ENCODE data around the genes GIMAP7, GIMAP1 and ASB10.

GRCh38 chr7:150514716-150515561 is at the start of gene GIMAP7:
TSS of gene GIMAP7 (plus strand) at chr7:150514872.
- RAMPAGE, long total RNA: no peak
- RRBS: no CpG with 5 or more reads among the region's 7 CpGs

- RAMPAGE, long total RNA: no peak
- RRBS: no CpG with 5 or more reads among the region's 5 CpGs
Measured at GRCh38 chr7:150585241-150585463, 18.0 kb downstream of the GIMAP4 start.

DNA sequence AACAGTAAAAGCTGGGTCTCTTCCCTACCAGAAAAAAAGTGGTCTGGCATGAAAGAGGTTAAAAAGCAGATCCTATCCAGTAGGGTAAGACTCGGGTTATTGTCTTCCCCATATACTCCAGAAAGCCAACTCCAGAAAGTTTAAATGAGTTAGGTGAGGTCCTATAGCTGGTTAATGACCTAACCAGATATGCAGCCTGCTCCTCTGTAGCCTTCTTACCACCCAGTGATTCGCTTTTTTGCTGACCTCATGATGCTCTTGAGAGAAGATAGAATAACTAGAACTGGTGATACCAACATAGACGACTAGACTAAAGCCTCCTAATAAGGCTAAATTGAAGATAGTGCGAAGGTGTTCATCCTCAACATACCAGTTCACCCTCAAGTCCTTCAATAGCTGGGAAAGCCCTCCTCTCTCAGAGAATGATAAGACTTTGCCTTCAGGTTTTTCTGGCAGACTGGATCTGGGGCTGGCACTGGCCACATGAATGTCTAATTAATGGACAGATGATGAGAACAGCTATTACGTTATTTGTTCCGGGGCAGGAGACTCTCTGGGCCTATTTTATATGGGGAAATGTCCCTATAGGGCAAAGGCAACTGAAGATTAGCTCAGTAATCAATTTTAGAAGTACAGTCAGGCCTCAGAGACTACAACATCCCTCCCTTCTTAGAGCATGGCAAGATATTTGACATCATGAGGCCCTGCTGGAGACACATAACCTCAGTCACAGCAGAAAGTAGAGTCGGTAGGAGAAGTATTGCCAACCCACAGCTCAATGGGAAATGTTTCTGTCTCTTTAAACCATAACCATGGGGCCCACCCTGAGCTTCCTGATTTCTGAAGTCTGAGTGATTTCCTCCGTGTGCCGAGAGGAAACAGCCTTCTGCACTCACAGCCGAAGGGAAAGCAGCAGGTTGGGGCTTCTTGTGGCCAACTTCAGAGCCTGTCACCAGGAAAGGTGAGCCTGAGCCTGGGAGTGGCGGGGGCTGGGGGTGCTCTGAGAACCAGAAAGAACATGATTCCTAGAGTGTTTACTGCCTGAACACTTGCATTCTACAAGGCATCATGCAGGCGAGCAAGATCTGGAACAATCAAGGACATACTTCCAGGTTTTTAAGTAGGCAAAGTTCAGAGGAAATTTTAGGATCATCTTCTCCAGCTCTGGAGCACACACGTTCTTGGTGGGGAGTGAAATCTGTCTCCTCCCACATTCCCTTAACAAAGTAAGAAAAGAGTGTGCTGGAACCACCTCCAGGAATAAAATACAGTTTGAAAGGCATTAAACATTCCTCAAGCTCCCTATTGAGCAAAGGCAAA is at the start of gene GIMAP1:
Gene GIMAP1 (plus strand): TSS at position 884 of the 1,320 bp plus-strand sequence.
- RAMPAGE, long total RNA: no peak
- RRBS: no CpG with 5 or more reads among the region's 13 CpGs

GRCh38 chr7:150755269-150756071 is 18.3 kb downstream of the GIMAP5 start:
- RAMPAGE, long total RNA: no peak
- RRBS: no CpG with 5 or more reads among the region's 6 CpGs

GRCh38 chr7:150768744-150769177 is 31.4 kb downstream of the TMEM176B start:
- RAMPAGE, long total RNA: no peak
- RRBS: no CpG with 5 or more reads among the region's 2 CpGs

GRCh38 chr7:150799795-150800255 is 339 bp downstream of the TMEM176B start:
- RAMPAGE, long total RNA: no peak
- RRBS: 7% methylated on average over 14 of the region's 31 CpGs

DNA sequence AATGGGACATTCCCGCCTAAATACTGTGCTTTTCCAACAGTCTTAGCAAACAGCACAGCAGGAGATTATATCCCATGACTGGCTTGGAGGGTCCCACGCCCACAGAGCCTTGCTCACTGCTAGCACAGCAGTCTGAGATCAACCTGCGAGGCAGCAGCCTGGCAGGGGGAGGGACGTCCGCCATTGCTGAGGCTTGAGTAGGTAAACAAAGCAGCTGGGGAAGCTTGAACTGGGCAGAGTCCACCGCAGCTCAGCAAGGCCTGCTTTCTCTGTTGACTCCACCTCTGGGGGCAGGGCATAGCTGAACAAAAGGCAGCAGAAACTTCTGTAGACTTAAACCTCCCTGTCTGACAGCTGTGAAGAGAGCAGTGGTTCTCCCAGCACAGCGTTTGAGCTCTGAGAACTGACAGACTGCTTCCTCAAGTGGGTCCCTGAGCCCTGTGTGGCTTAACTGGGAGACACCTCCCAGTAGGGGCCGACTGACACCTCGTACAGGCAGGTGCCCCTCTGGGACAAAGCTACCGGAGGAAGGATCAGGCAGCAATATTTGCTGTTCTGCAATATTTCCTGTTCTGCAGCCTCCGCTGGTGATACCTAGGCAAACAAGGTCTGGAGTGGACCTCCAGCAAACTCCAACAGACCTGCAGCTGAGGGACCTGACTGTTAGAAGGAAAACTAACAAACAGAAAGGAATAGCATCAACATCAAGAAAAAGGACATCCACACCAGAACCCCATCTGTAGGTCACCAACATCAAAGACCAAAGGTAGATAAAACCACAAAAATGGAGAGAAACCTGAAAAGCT is 7.4 kb downstream of the TMEM176A start:
- RAMPAGE, long total RNA: no peak
- RRBS: no CpG with 5 or more reads among the region's 11 CpGs

DNA sequence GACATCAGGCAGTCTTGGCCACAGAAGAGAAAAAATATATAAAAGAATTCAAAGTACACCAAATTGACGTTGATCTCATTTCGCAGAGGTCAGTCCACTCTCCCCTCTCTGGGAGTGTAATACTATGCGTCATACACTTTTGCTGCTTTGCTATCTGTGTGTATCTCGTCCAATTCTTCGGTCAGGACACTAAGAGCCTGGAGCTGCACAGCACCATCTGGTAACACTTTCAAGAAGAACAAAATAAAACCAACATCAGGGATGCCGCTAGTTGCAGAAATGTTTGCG is 22.9 kb downstream of the TMEM176A start:
- RAMPAGE, long total RNA: no peak
- RRBS: no CpG with 5 or more reads among the region's 7 CpGs

- RAMPAGE, long total RNA: no peak
- RRBS: no CpG with 5 or more reads among the region's 4 CpGs
Measured at GRCh38 chr7:150852696-150852977, 320 bp downstream of the AOC1 start.

GRCh38 chr7:150942299-150942821 is 35.8 kb downstream of the KCNH2 start:
- RAMPAGE, long total RNA: no peak
- RRBS: no CpG with 5 or more reads among the region's 10 CpGs

- RAMPAGE, long total RNA: no peak
- RRBS: 92% methylated on average over 5 of the region's 8 CpGs
Measured at GRCh38 chr7:150953107-150953407, 25.1 kb downstream of the KCNH2 start.

DNA sequence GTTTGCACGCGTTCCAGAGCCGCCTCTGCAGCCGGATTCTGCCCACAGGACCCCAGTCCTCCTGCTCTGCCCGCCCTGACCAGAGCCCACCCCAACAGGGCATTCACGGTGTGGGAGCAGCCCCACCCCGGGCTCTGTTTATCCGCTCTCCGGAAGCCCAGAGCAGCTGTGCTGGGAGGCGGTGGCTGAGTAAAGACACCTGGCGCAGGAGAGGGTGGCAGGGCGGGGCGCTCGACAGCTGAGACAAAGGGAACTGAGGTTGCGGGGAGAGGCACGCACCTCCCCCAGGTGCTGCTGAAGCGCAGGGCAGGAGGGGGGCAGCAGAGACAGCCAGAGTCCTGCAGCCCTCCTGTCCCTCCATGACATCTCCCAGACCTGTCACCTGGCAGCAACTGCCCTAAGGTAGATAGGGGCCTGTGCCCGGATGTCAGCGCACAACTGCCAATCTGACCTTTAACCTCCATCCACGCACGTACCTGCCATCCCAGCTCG is 4.2 kb downstream of the KCNH2 start:
- RAMPAGE, long total RNA: no peak
- RRBS: 16% methylated on average over 3 of the region's 22 CpGs

GRCh38 chr7:151008506-151009515 is 15.5 kb downstream of the ATG9B start:
- RAMPAGE, long total RNA: no peak
- RRBS: 17% methylated on average over 18 of the region's 48 CpGs

- RAMPAGE, long total RNA: no peak
- RRBS: 51% methylated on average over 7 of the region's 18 CpGs
Measured at GRCh38 chr7:151056667-151057101, 1.0 kb downstream of the CDK5 start.

GRCh38 chr7:151107432-151107935 is 21.2 kb downstream of the AGAP3 start:
- RAMPAGE, long total RNA: no peak
- RRBS: no CpG with 5 or more reads among the region's 12 CpGs

GRCh38 chr7:151111684-151112342 is 25.5 kb downstream of the AGAP3 start:
- RAMPAGE, long total RNA: no peak
- RRBS: no CpG with 5 or more reads among the region's 14 CpGs

- RAMPAGE, long total RNA: no peak
- RRBS: 68% methylated on average over 8 of the region's 27 CpGs
Measured at GRCh38 chr7:151187128-151188063, at the start of gene ASB10. TSS of gene ASB10 (minus strand) at chr7:151187250.

- RAMPAGE, long total RNA: no peak
- RRBS: no CpG with 5 or more reads among the region's 26 CpGs
Measured at GRCh38 chr7:151239359-151240628, 7.5 kb downstream of the CHPF2 start.

DNA sequence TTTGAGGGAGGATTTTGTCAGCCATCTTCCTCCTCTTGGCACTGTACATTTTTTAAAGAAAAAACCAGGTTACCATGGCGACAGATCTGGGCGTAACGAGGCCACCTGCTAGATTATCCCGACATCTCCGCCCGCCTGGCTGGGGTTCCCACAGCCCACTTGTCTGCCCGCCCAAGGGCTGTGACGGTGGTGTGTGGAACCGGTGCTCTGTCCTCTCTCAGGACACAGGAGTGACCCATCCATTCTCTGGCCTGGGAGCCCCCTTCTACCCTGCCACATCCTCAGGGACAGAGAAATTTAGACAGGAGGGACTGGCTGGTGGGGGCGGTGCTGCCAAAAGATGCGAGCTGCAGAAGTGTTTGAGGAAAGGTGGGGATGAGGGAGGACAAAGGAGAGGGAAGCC is 4.8 kb downstream of the SMARCD3 start:
- RAMPAGE, long total RNA: no peak
- RRBS: no CpG with 5 or more reads among the region's 11 CpGs

DNA sequence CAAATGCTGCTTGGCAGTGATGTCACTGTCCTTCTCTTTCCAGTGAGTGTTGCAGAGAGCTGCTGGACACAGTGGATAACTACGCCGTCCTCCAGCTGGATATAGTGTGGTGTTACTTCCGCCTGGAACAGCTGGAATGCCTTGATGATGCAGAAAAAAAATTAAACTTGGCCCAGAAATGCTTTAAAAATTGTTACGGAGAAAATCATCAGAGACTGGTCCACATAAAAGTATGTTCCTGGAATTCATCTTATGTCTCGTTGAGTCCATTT is 25.2 kb downstream of the NUB1 start:
- RAMPAGE, long total RNA: no peak
- RRBS: no CpG with 5 or more reads among the region's 5 CpGs

Data from epithelial cell of proximal tubule (primary cell).